ENCODE data around the genes RPLP0 and PXN.

DNA sequence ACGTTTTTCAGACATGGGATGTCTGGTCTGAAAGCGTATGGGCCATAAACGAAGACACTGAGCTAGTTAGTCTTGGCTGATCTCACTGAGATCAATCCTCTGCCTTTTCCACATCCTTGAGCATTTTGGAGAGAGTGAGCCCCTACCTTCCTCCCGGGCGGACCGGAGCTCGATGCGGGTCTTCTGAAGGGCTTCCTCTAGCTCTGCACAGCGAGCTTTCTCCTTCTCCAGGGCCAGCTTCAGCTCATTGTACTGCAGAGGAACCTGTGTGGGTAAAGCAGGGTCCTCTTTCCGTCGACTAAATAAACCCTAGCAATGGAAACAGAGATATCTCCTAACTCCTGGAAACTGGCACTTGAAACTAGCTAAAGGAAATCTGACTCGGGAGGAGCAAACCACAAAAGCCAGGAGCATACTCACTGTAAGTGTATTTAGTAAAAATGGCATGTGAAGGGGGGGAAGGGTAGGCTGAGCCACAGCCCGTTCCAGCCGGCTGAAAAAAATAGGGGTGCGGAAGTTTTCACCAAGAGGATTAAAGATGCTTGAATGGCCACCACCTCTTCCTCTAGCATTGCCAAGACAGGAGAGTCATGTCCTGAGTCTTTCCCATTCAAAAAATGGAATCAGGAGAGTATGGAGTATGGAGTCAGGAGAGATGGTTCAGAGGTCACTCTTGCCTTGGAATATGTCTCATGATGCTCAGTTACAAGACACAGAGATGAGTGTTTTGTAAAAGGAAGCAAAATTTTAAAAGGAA, 50.8 kb downstream of the PRKAB1 start:
- PRO-cap, 10 experiments: no peak in any of the 10 experiments

- PRO-cap, 10 experiments: no peak in any of the 10 experiments
Observed at GRCh38 chr12:120010767-120011148, 21.7 kb downstream of the BICDL1 start.

DNA sequence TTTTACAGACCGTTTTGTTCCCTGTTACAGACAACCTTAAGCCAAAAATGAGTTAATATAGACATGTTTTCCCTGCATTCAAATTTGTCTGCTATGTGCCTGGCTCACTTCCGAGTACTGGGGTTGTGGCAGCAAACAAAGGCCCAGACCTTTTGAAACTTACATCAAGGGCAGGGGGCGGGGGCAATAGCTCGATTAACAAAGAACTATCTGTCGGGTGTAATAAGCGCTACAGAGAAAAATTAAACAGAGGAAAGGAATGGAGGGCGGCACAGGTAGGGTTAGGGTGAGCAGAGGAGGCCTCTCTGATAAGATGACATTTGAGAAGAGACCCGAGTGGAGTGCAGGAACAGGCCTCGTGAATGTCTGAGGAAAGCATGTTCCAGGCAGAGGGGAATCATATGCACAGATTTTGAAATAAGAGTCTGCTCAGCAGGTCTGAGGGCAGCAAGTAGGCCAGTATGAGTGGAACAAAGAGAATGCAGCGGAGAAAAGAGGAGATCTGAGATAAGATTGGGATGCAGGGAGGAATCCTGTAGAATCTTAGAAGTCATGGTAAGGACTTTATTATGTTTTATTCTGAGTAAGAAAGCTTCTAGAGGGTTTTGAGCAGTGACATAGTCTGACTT, 52.4 kb downstream of the BICDL1 start:
- PRO-cap, 10 experiments: no peak in any of the 10 experiments

DNA sequence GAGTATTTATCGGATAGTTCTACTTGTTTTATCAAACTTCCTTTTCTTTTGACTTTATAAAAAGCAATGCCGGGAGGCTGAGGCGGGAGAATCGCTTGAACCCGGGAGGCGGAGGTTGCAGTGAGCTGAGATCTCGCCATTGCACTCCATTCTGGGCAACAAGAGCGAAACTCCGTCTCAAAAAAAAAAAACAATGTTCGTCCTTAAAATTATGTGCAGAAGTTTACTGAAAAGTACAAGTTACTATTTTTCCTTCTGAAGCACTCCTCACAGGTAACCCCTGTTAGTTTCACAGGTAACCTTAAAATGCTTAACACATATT, 1.2 kb upstream of the RAB35 start:
- PRO-cap, 10 experiments: peak in 1 of 10 experiments; most common minus-strand start position 153 of the sequence (in 1)

DNA sequence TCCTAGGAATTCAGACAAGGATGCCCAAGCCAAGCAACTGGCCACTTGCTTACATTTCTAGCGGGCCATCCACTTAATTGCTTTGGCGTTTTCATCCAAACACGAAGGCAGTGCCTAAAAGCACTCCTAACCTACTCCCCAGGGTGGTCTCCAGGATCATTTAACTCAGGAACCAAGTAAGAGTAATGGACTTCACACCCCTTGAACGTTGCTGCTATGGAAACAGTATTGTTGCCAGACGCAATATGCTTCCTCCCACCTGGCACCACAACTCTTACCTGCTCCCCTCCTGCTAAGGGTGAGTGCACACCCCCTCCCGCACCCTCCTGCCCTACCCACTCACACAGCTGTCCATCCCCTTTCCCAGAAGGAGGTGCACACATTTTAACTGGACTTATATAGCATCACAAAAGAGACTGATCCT, 23.6 kb upstream of the RAB35 start:
- PRO-cap, 10 experiments: peak in 1 of 10 experiments; most common minus-strand start position 207 of the sequence (in 1)

- PRO-cap, 10 experiments: no peak in any of the 10 experiments
Observed at GRCh38 chr12:120161771-120162293, 32.7 kb downstream of the GCN1 start.

DNA sequence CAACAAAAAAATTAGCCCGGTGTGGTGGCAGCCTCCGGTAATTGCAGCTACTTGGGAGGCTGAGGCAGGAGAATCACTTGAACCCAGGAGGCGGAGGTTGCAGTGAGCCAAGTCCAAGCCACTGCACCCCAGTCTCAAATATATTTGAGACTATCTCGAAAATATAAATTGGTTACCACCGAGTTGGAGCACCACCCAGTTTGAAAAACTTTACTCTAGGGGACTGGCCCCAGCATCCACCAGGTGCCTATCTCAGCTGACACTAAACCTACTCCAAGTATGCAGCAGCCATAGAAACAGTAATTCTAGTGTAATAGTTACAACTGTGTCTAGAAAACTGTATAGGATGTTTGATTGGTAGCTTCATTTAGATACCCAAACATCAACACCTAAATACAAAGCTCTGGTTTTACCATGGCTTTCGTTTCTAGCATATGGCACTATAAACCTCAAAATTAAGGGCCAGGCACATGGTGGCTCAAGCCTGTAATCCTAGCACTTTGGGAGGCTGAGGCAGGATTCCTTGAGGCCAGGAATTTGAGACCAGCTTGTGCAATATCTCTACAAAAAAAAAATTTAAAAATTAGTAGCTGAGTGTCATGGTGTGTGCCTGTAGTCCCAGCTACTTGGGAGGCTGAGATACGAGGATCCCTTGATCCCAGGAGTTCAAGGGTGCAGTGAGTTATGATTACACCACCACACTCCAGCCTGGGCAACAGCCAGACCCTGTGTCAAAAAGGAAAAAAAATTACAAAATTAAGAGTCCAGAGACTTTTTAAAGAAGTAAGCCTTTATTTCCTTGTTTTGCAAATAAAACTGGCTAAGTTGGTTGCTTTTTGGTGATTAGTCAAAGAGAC, 1.6 kb upstream of the GCN1 start:
- PRO-cap, 10 experiments: no peak in any of the 10 experiments

- PRO-cap, 10 experiments: peak in 10 of 10 experiments; most common plus-strand start chr12:120200844 (in 2); most common minus-strand start chr12:120201107 (in 10)
Observed at GRCh38 chr12:120200332-120201235, at the start of gene RPLP0. Gene RPLP0 (minus strand): TSS chr12:120201111.

- PRO-cap, 10 experiments: no peak in any of the 10 experiments
Observed at GRCh38 chr12:120241983-120242759, 23.4 kb downstream of the PXN start.

DNA sequence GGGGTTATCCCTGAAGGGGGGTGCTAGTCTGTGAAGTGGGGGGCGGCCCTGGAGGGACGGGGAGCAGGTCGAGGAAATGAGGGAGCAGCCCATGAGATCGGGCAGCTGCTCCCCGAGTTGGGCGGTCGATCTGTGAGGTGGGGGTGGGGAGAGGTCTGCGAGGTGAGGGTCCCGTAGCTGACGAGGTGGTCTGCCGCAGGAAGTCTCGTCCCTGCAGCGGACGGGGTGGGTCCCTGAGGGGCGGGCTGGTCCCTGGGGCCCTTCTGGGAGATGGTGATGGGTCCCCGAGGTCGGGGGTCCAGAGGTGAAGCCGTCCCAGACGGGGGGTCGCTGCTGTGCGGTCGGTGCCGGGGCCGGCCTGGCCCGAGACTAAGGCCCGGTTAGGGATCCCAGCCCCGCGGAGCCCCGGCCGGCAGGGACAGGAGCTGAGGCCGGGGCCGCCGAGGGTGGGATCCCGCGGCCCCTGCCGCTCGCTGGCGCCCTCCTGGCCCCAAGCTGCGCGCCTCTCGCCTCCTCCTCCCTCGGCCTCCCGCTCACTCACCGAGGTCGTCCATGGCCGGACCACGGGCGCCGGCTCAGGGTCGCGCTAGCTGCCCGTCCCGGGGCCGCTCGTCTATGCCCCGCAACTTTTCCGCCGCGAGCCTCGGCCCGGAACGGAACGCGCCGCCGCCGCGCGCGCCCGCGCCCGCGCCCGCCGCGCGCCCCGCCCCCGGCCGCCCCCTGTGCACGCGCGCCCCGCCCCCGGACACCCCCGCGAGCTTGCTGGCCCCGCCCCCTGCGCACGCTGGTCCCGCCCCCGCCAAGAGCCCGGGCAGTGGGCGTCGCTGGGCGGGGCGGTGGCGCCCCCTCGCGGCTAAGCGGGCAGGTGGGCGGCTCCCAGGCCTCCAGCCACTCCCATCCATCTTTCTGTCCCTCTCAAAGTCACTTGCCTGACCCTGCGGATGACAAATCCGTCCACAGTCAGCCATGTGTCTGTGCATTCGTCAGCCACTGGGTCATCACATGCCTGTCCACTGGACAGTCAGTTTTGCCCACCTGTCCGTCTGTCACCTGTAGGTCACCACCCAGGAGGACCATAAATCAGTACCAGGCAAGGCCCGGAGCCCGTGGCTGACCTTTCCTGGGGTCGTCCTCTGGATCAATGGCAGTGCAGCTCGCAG, at the start of gene PXN:
Gene PXN, minus strand, starts transcription at position 655 of the 1,160 bp plus-strand sequence.
- PRO-cap, 10 experiments: peak in 10 of 10 experiments; most common plus-strand start position 944 of the sequence (in 1); most common minus-strand start position 655 of the sequence (in 9)

DNA sequence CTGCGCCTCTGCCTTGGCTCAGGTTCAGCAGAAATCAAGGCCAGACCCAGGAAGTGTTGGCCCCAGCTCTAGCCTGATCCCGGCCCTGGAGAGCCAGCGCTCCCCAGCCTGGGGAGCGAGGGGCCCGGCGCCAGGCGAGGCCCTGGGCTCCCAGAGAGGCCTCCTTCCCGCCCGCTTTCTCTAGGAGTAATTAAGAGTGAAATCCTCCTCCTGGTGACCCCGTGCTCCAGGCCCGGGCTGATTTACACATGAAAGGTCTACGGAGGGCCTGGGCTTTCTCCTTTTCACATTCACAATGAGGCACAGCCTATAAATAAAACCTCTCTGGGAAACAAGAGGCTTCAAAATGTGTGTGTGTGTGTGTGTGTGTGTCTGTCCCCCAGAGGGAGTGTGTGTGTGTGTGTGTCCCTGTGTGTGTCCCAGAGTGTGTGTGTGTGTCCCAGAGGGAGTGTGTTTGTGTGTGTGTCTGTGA, 23.9 kb upstream of the COX6A1 start:
- PRO-cap, 10 experiments: no peak in any of the 10 experiments

- PRO-cap, 10 experiments: no peak in any of the 10 experiments
Observed at GRCh38 chr12:120444227-120445139, 1.7 kb downstream of the TRIAP1 start.

- PRO-cap, 10 experiments: no peak in any of the 10 experiments
Observed at GRCh38 chr12:120463513-120464559, 5.7 kb downstream of the SRSF9 start.

- PRO-cap, 10 experiments: peak in 7 of 10 experiments; most common plus-strand start chr12:120468430 (in 2); most common minus-strand start chr12:120468599 (in 4)
Observed at GRCh38 chr12:120468273-120468863, 1.2 kb downstream of the SRSF9 start.

GRCh38 chr12:120496526-120497448, 874 bp downstream of the DYNLL1 start:
- PRO-cap, 10 experiments: peak in 5 of 10 experiments; most common plus-strand start chr12:120497038 (in 2); most common minus-strand start chr12:120496864 (in 4)

DNA sequence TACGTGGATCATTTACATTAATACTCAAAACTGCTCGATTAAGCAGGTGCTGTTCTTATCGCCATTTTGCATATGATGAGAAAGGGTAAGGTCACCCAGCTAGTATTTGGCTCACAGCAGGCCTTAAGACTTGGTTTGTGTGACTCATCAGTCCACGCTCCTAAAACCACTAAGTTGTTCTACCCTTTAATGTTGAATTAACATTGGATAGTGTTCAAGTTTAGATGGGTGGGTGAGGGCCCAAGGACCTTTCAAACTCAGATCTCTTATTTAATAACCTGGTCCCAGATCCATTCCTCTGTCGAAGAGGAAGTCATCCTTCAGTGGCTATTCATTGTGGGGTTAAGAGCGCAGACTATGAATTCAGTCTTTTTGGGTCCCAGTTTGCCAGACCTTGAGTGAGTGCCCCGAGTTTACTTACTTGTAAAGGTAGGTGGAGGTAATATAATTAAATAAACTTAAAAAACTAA, 1.0 kb downstream of the RNF10 start:
- PRO-cap, 10 experiments: peak in 5 of 10 experiments; most common plus-strand start position 65 of the sequence (in 1); most common minus-strand start position 74 of the sequence (in 5)

GRCh38 chr12:120563746-120564335, 17.4 kb downstream of the POP5 start:
- PRO-cap, 10 experiments: no peak in any of the 10 experiments

DNA sequence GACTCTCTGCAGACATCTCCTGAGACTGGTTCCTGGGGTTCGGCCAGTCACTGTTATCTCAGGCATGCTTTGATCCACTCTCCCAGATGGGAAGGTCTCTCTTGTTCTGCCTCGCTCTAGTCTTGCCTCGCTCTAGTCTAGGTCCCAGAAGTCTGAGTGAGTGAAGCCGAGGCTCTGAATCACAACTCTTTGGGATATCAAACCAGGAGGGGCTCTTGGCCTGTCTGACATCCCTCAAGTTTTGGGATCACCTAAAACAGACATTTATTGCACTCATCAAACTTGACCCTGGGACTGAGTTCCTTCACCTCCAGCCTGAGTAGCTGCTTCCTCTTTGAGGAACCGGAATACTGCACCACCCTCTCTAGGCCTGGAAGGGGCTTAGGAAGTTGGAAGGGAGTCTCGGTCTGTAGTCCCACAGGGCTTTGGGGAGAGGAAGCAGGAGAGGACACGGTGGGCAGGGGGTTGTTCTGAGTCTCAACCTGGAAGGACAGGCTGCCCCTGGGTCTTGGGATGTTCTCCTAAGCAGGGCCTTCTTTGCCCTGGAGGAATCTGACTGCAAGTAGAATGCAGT, 13.6 kb downstream of the CABP1 start:
- PRO-cap, 10 experiments: no peak in any of the 10 experiments

DNA sequence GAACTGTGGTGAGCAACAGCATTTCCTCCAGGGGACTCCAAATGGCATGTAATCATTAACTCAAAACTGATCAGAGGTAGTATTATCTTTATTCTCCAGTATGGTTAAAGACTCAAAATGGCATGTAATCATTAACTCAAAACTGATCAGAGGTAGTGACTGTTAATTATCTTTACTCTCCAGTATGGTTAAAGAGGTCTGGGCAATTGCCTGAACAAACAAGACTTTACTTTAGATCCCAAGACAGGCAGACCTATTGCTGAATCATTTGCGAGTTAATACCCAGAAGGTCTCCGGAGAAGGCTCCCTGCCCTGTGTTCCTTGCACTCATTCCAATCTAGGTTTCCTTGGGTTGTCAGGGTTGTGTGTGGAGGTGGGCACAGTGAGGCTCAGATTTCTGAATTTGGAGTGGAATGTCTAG, 6.5 kb upstream of the ACADS start:
- PRO-cap, 10 experiments: no peak in any of the 10 experiments

GRCh38 chr12:120742092-120742464, 16.5 kb downstream of the ACADS start:
- PRO-cap, 10 experiments: no peak in any of the 10 experiments